Measurements from ENCODE around the genes TMEM174 and ENC1.

- PRO-cap, 4 experiments, result peak in 1 of 4 experiments; most common plus-strand start chr5:72166596 (in 1); most common minus-strand start chr5:72166709 (in 1)
- RAMPAGE, long total RNA, 4 experiments, result no peak in any of the 4 experiments
Observed at GRCh38 chr5:72166370-72167214, 59.3 kb downstream of the MAP1B start.

DNA sequence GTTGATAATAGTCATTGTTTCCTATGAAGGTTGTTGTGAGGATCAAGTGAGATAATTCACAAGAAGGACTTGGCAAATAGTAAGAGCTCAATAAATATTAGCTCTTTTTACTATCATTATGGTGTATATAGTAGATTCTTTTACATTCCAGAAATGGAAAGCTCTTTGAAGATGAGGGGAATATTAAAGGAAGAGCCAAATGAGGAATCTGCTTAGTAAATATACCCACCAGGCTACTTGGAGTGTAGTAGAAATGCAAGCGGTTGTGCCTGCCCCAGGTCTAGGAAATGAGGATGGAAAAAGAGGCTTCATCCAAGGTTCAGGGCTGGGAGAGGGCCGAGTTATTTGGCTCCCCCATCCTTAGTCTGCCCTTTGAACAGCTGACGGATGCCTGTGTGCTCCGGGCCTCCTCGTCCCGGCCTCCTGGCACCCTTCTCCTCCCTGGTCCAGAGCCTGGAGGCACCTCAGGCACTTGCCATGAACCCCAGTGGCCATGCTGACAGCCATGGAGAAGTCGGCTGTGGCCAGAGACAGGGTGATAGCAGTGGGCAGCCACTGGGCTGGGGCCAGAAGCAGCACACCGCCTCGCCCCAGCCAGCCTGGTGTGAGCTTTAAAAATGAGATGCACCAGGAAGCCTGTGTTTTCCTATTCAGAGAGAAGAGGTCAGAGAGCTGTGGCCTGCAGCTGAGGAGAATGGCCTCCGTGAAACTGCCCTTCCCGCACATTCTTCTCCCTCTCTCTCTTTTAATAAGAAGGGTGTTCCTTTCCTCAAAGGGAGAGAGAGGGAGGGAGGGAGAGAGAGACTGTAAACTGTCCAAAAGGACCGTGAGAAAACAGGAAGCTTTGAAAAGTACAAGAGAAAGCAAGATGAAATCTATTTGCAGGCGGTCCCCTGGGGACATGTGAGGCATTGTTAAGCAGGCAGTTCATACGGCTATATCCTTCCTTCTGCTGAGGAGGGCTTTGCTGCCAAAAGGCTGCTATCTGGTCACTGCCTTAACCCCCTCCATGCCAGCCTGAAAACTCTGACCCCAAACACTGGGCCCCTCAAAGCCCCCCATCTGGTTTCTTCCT is 55.4 kb downstream of the ZNF366 start:
- PRO-cap, 4 experiments, result peak in 2 of 4 experiments; most common plus-strand start position 653 of the sequence (in 2); most common minus-strand start position 594 of the sequence (in 1)
- RAMPAGE, long total RNA, 4 experiments, result no peak in any of the 4 experiments

- PRO-cap, 4 experiments, result no peak in any of the 4 experiments
- RAMPAGE, long total RNA, 4 experiments, result no peak in any of the 4 experiments
Observed at GRCh38 chr5:72618837-72619170, 111.6 kb upstream of the ZNF366 start.

GRCh38 chr5:72815488-72815858 is 988 bp upstream of the TNPO1 start:
- PRO-cap, 4 experiments, result peak in 1 of 4 experiments; most common minus-strand start chr5:72815703 (in 1)
- RAMPAGE, long total RNA, 4 experiments, result no peak in any of the 4 experiments

GRCh38 chr5:72956157-72957061 is 568 bp downstream of the FCHO2 start:
- PRO-cap, 4 experiments, result peak in 4 of 4 experiments; most common plus-strand start chr5:72956477 (in 4); most common minus-strand start chr5:72956402 (in 4)
- RAMPAGE, long total RNA, 4 experiments, result no peak in any of the 4 experiments

DNA sequence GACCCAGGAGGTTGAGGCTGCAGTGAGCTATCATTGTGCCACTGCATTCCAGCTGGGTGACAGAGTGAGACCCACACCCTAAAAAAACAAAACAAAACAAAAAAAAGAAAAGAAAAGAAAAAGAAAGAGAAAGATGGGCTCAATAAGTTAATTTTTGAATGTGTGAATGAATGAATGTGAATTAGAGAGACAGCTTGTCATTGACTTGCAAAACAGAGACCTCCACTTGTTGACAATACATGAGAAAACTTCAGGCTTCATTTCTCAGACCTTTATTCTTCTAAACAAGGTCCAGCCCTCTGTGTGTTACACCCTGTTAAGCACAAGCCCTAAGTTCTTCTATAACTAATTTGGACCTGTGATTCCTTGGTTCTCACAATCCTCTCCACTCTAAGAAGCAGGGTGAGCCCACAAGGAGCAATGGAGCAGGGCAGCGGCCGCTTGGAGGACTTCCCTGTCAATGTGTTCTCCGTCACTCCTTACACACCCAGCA is at the start of gene TMEM174:
Gene TMEM174, plus strand, starts transcription at position 370 of the 493 bp plus-strand sequence.
- PRO-cap, 4 experiments, result no peak in any of the 4 experiments
- RAMPAGE, long total RNA, 4 experiments, result no peak in any of the 4 experiments

DNA sequence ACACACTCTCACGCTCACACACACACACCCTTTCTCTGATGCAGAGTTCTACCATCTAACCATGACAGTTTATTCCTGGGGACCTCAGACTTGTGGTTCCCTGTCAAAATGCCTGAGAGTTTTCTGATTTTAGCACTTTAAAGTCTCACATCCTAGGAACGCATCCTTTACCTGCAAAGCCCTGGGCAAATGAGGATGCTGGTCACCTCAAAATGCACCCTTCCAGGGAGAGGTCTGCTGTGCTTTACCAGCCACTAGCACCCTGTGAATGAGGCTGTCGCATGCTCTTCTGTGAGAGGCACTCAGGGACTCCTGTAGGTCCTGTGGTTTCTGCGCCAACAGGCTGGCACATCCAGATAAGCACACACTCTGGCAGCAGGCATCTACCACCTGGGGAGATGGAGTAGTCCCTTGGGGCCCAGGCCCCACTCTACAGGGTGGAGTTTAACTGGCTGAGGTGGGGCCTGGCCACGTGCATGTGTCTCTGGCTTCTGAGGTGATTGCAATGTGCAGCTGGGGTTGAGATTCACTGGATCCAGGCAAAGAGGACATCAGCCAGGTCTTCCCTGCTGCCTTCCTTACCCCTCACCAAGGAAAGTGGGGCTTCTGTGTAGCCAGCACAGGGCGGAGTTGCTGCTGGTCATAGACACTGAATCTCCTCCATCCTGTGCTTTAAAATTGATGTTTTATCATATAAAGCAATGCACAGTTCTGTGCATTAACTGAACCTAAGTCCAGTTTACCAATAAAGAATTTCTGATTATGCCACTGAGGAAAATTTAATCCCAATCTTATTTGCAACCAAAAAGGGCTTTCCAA is 32.3 kb downstream of the TMEM174 start:
- PRO-cap, 4 experiments, result no peak in any of the 4 experiments
- RAMPAGE, long total RNA, 4 experiments, result no peak in any of the 4 experiments

DNA sequence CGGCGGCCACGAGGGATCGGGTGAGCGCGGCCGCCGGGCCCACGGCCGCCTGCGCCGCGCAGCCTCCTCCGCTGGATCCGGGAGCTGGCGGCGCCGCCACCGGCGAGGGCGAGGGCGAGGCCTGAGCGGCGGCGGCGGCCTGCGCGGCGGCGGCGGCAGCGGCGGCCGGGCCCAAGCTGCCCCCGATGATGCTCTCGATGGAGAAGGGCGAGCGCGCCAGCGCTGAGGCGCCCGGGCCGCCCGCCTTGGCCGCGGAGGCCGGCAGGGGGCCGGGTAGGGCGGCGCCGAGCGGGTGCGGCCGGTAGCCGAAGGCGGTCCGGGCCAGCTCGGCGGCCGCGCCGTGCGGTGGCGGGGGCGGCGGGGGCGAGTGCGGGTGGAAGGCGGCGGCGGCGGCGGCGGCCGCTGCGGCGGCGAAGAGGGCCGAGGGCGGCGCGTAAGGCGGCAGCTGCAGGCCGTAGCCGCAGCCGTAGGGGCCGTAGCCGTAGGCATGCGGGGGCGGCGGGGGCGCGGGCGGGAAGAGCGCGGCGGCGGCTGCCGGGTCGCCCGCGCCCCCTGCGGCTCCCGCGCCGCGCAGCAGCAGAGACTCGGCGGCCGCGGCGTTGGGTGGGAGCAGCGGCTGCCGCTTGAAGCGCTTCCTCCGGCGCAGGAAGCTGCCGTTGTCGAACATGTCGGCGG is 1.4 kb downstream of the FOXD1 start:
- PRO-cap, 4 experiments, result peak in 4 of 4 experiments; most common plus-strand start position 579 of the sequence (in 4)
- RAMPAGE, long total RNA, 4 experiments, result no peak in any of the 4 experiments

DNA sequence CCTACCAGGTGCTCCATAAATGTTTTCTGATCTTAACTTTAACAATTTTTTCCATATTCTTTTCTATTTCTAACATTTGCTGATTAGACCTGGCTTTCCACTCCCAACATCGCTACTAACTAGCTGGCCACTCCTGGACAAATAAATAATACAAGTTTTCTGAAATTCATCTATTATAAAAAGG is 1.1 kb downstream of the ANKRA2 start:
- PRO-cap, 4 experiments, result no peak in any of the 4 experiments
- RAMPAGE, long total RNA, 4 experiments, result no peak in any of the 4 experiments

- PRO-cap, 4 experiments, result no peak in any of the 4 experiments
- RAMPAGE, long total RNA, 4 experiments, result no peak in any of the 4 experiments
Observed at GRCh38 chr5:73693885-73694728, 68.1 kb downstream of the ARHGEF28 start.

DNA sequence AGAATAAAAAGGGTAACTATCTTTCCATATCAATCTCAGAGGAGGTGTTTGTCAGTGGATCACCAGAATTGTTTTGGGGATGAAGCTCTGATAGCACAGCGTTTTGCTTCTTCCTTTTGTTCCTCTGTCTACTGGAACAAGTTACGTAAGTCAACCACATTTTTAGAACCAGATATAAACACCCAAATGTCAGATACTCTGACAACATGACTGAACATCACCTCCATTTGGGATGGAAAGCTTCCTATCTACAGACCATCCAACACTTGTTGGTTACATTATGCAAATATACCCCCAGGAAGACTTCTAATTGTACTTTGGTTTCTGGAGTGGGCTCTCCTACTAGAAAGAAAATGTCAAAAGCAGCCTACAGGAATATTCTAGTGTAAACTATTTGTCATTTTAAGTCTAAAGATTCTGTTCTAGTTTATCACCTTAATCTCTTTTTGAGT is 293.3 kb downstream of the ARHGEF28 start:
- PRO-cap, 4 experiments, result peak in 3 of 4 experiments; most common minus-strand start position 75 of the sequence (in 3)
- RAMPAGE, long total RNA, 4 experiments, result no peak in any of the 4 experiments

DNA sequence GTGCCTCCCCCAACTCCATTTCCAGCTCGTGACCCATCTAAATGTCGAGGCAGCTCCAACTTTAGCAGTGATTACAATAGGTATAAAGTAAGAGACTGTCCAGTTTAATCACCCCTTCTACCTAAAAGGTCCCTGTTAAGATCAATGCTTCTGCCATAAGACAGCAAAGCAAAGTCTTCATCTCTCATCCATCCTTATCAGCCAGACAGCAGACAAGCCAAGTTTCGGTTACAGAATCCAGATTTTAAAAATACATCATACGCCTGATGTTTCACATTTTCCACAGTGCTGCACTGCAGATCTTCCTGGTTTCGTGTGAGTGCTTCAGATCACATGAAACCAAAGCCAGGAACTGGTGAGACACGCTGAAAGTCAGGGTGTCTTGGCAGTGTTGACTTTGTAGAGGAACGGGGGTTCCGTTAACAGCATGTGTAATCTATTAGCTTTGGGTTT is 447.7 kb downstream of the ENC1 start:
- PRO-cap, 4 experiments, result no peak in any of the 4 experiments
- RAMPAGE, long total RNA, 4 experiments, result no peak in any of the 4 experiments

- PRO-cap, 4 experiments, result no peak in any of the 4 experiments
- RAMPAGE, long total RNA, 4 experiments, result no peak in any of the 4 experiments
Observed at GRCh38 chr5:74543086-74543573, 97.4 kb downstream of the ENC1 start.

GRCh38 chr5:74616337-74616909 is 24.1 kb downstream of the ENC1 start:
- PRO-cap, 4 experiments, result no peak in any of the 4 experiments
- RAMPAGE, long total RNA, 4 experiments, result no peak in any of the 4 experiments

GRCh38 chr5:74640236-74641320 is at the start of gene ENC1:
Gene ENC1, minus strand, starts transcription at chr5:74640728.
- PRO-cap, 4 experiments, result peak in 4 of 4 experiments; most common plus-strand start chr5:74640659 (in 4); most common minus-strand start chr5:74640726 (in 3)
- RAMPAGE, long total RNA, 4 experiments, result start-site peak on the minus strand in 2 of 4 experiments, at chr5:74640510-74640584 at its widest, 25 to 89 reads per replicate

- PRO-cap, 4 experiments, result no peak in any of the 4 experiments
- RAMPAGE, long total RNA, 4 experiments, result no peak in any of the 4 experiments
Observed at GRCh38 chr5:74720092-74720923, 35.3 kb downstream of the HEXB start.

DNA sequence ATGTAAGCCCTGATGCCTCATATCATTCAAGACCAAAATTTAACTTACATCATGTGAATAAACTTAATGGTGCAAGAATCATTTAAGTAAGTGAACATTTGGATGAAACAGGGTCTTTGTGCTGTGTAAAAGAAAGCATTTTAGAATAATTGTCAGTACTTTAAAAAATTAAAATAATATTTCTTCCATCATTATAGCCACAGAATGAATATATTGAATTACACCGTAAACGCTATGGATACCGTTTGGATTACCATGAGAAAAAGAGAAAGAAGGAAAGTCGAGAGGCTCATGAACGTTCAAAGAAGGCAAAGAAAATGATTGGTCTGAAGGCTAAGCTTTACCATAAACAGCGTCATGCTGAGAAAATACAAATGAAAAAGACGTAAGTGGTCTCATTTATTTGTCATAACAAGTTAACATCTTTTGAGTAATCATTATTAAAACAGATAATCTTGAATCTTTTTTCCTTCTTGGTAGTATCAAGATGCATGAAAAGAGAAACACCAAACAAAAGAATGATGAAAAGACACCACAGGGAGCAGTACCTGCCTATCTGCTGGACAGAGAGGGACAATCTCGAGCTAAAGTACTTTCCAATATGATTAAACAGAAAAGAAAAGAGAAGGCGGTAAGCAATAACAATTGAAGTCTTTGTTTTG is 1.8 kb downstream of the NSA2 start:
- PRO-cap, 4 experiments, result no peak in any of the 4 experiments
- RAMPAGE, long total RNA, 4 experiments, result no peak in any of the 4 experiments

GRCh38 chr5:75053479-75053626 is 995 bp upstream of the GCNT4 start:
- PRO-cap, 4 experiments, result no peak in any of the 4 experiments
- RAMPAGE, long total RNA, 4 experiments, result no peak in any of the 4 experiments

DNA sequence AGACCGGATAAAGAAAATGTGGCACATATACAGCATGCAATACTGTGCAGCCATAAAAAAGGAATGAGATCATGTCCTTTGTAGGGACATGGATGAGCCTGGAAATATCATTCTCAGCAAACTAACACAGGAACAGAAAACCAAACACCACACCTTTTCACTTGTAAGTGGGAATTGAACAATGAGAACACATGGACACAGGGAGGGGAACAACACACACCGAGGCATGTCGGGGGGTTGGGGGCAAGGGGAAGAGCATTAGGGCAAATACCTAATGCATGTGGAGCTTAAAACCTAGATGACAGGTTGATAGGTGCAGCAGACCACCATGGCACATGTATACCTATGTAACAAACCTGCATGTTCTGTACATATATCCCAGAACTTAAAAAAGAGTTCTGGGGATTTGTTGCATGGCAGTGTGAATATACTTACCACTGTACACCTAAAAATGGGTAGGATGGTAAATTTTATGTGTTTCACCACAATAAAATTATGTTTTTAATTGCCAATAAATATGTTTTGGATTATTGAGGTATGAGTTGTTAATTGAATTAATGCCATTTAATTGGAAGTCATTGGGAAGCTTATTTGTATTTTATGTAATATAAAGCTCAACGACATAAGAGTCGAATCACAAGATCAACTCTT is 20.7 kb downstream of the HMGCR start:
- PRO-cap, 4 experiments, result no peak in any of the 4 experiments
- RAMPAGE, long total RNA, 4 experiments, result no peak in any of the 4 experiments

- PRO-cap, 4 experiments, result no peak in any of the 4 experiments
- RAMPAGE, long total RNA, 4 experiments, result no peak in any of the 4 experiments
Observed at GRCh38 chr5:75363718-75364772, 27.0 kb downstream of the HMGCR start.

Data from spleen (tissue), 7 donors.